PFSK-1 (cell line): ENCODE results near the gene ZFPM1.

DNA sequence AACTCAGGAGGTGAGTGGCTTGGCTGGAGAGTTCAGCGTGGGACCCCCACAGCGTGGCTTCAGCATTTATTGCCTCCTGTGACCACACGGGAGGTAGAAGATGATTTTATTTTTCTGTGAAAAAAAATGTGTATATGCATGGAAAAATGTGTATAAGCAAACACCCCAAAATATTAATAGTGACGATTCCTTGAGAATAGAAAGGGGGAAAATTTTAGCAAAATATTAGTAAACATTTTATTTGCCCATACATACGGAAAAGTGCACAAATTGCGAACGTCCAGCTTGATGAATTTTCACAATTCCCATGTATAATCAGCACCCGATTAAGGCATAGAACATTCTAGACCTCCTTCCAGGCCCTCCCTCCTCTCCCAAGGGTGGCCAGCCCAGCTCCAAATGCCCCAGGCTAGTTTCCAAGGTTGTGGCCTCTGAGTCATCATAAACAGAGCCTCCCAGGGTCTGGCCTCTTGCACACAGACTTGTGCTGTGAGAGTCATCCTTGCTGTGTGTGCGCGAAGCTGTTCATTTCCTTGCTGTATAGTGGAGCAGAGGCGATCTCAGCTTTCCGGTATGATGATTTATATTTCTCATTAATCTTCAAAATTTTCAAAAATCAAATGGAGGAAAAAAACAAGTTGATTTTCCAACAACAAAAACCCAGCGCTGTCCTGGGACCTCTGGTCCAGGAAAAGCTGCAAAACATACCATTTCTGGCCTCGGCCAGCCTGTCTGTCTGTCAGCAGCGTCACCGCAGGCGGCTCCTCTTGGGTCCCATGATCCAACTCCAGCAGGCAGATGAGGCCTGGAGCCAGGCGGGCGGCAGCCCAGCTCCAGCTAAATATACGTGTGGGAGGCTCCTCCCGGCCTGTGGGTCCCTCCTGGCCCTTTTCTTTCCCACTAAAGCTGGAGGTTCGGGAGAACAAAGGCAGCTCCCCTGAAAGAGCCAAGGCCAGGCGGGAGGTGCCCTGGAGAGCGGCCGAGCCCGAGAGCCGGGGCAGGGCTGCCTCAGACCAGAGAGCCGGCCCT, 20.4 kb upstream of the JPH3 start:
- RRBS = no CpG with 5 or more reads among the region's 28 CpGs

- RRBS = 75% methylated on average over 1 of the region's 17 CpGs
Observed at GRCh38 chr16:87629460-87629932, 27.2 kb downstream of the JPH3 start.

- RRBS = no CpG with 5 or more reads among the region's 16 CpGs
Observed at GRCh38 chr16:87706377-87706768, 59.4 kb downstream of the KLHDC4 start.

- RRBS = 93% methylated on average over 4 of the region's 19 CpGs
Observed at GRCh38 chr16:87747457-87748135, 18.2 kb downstream of the KLHDC4 start.

DNA sequence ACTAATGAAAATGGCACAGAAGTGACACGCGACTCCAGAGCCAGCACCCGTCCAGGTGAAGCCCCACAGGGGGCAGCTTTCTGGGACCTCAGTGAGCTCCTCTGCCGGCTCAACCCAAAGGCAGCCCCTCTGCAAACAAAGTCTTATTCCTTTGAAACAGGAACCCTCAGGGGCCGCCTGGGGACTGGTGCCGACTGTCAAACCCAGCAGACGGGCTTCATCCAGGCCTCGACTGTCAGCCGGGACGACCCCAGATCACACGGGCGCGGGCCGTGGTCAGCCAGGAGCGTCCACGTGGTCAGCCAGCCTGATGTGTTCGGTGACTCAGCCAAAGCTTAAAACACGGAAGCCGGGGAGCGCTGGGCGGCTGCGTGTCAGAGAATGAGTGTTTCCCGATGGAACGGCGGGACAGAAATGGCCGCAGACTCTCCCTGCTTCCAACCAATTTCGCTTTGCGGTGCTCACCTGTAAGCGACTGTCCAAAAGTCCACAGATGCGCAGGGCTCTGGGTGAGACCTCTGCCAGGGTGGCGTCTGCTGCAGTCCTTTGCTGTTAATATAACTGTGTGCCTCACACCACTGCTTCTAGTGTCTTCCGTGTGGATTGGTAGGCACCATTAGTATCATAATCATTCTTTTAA, 199.9 kb downstream of the BANP start:
- RRBS = no CpG with 5 or more reads among the region's 32 CpGs

DNA sequence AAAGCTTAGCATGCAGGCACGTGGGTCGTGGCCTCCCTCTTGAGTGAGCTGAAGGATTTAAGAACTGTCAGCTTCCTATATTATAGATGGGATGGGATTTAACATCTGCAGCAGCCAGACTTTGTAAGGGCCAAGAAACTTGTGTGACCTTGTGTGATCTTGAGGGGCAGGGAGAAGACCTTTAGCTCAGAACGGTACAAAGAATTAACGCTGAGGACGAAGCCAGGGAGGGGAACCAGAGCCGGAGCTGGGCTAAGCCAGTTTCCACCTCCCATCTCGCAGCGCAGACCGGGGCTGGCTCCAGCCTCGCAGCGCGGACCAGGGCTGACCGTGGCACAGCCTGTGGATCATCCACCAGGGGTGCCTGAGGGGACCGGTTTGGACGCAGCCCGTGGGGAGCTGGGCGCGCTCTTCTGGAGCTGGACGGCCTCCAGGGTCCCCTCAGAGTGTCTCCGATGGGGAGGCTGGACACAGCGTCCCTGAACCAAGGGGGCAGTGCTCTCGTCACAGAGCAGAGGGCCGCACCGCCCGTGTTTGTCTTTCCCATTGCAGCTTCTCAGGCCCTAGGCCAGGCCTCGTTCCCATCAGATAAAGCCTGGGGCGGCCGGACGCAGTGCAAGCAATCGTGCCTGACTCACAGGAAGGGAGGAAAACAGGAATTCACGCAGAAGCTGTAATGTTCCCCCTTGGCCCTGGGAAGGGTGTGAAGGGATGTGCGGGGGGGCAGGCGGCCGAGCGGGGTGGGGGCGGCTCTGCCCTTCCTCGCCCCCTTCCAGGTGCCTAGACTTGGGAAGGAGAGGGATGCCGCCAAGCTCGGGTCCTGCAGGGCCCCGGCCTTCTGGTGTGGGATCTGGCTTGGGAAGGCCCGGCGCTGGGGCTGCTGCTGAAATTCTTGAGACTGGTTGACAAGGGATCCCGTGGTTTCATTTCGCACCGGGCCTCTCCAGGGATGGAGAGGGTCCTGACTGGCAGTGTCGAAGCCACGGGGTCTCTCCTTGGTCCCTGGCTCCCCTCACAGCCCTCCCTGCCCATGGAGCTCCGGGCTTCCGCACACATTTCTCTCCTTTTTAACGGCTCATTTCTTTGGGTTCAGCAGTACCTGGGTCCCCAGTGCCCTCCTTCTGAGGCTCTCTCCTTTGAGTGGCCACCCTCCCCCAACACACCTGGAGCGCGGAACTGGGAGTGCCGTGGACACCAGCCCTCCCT, 148.1 kb upstream of the ZNF469 start:
- RRBS = 3% methylated on average over 8 of the region's 53 CpGs

GRCh38 chr16:88333345-88333882, 49.3 kb upstream of the ZNF469 start:
- RRBS = 71% methylated on average over 3 of the region's 22 CpGs

DNA sequence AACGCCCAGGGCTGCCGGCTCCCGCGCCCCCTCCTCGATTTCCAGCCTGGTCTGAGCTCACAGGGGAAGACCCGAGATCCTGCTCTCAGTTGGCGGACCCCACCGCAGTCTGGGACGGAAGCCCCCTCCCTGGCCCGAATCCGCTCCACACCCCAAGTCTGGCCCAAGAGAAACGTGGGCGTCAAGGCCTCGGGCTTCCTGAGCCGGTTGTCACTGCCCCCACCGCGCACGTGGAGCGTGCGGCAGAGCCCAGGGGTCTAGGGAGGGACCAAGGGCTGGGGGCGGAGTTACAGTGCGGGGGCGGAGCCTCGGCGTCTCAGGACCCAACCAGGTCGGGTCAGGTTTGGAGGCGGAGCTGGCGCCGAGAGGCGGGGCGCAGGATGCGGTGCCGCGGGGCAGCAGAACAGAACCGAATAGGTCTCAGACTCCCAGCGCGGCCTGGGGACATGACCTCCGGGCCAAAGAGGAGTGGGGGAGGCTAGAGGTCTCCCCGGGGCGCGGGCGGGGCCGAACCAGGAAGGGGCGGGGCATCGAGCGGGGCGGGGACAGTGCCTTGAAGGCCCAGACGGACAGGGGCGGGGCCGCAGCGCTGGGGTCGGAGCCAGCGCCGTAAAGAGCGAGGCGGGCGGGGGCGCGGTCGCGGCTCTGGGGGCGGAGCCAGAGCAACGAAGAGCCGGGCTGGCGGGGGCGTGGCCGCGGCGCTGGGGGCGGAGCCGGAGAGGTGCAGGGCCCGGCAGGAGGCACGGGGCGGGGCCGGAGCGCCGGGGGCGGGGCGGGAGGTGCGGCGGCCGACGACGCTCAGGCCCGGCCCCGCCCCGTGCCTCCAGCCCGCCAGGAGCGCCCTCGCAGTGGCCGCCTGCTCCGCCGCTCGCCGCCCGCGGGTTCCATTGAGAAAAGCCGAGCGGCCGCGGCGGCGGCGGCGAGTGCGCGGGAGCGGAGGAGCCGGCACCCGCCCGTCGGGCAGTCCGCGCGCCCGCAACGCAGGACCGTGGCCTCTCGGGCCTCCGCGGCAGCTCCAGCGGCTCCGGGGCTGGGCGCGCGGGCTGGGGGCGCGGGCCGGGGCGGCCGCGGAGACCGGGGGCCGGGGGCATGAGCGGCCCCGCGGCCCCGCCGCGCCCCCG, at the start of gene ZFPM1:
ZFPM1 (plus strand) TSS at position 826 of the 1,121 bp plus-strand sequence.
- RRBS = 6% methylated on average over 40 of the region's 141 CpGs

GRCh38 chr16:88508973-88509993, 56.2 kb downstream of the ZFPM1 start:
- RRBS = 90% methylated on average over 4 of the region's 43 CpGs

- RRBS = 39% methylated on average over 13 of the region's 22 CpGs
Observed at GRCh38 chr16:88527489-88528007, 42.7 kb upstream of the ZC3H18 start.

GRCh38 chr16:88576829-88578039, 7.0 kb downstream of the ZC3H18 start:
- RRBS = 96% methylated on average over 4 of the region's 41 CpGs

DNA sequence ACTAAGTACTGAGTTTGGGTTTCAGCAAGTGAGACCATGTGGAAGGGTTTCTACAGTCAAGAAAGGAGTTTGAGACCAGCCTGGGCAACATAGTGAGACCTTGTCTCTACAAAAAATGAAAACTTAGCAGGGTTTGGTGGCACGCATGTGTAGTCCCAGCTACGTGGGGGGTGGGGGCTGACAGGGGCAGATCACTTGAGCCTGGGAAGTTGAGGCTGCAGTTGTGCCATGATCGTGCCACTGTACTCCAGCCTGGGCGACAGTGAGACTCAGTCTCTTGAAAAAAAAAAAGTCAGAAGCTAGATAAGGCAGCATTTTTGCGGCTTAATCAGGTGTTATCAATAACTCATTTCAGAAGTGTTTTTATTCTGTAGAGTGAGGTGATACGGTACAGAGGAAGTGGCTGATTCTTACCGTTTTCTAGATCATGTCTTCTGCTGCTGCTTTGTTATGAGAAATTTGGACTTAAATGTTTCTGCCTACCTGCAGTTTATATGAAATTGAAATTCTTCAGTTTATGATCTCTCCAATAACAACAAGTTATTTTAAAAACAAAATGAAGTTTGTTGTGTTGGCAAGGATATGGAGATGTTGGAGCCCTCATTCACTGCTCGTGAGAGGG, 18.5 kb downstream of the ZC3H18 start:
- RRBS = no CpG with 5 or more reads among the region's 8 CpGs

- RRBS = 91% methylated on average over 43 of the region's 94 CpGs
Observed at GRCh38 chr16:88634068-88635109, 4.0 kb upstream of the IL17C start.

GRCh38 chr16:88662180-88662682, 660 bp downstream of the MVD start:
- RRBS = 2% methylated on average over 7 of the region's 30 CpGs

DNA sequence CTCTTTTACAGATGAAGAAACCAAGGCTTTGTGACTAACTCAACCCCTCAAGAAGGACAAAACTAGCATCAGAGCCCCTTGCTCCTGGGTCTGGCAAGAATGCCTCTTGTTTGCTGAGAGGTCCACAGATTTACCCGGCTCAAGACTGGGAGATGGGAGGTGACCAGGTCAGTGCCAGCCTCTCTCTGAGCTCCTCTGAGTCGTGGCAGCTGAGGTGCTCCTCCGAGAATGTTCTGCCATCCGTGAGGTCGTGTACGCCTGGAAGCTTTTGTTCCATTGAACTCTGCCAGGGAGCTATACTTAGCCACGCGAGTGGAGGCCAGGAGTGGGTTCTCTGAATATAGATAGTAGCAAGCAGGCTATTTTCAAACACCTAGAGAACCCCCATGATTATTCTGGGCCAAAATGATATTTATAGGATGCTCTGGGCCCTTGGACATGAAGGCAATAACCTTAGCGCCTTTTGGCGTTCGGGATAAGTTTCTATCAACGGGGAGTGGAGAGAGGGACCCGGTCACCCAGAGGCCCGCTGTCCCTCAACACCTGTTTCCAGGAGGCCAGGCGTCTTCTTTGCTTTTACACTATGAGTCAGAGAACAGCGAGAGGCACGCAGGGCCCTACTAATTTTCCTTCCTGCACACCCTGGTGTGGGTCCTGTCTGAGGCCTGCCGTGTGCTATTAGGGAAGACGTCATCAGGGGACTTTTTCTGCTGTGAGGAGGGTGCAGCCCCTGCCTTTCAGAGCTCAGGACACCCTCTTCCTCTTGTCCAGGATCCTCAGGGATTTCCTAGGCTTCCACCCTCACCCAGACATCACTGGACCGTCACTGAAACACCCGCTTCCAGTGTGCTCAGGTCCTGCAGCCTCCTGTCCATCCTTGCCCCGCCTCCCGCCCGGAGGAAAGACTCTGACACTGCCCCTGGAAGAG, 11.0 kb upstream of the MVD start:
- RRBS = no CpG with 5 or more reads among the region's 24 CpGs

DNA sequence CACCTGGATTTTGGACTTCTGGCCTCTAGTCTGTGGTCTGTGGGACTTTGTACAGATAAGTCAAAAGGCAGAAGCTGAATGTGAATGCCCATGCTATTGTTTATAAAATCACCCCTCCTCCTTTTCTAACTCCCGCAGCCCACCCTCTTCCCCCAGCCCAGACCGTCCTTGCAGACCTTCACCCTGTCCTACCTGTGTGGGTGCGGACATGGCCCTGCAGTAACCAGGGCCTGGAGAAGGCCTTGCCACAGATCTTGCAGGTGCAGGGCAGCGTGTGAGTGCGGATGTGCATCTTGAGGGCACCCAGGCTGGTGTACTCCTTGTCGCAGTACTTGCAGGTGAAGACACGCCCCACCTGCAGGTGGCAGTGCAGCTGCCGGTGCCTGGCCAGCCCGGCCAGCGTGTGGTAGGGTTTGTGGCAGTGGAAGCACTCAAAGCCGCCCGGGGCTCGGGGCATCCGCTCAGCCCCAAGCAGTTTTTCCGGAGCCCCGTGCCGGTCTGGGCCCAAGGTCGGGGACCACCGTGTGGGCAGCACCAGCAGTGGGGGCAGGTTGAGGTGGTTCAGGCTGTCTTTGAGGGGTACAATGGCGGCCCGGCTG, 5.3 kb downstream of the SNAI3 start:
- RRBS = 85% methylated on average over 12 of the region's 21 CpGs

- RRBS = no CpG with 5 or more reads among the region's 49 CpGs
Observed at GRCh38 chr16:88716480-88717563, 10.5 kb downstream of the CTU2 start.

DNA sequence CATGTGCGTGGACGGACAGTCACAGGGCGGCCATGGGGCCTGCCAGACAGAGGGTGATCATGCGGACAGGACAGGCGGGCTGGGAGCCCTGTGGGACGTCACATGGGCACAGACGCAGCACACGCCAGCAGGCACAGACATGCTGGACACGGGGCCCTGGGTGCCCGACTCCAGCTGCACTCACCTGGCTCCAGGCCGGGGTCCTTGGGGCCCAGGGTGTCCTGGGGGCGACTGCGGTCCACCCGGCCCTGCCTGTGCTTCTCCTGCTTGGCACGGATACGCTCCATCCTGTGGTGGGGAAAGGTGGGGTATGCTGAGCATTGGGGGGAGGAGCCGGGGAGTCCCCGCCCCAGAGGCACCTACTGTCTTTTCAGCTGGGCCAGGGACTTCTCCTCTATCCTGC, 18.9 kb downstream of the CTU2 start:
- RRBS = 94% methylated on average over 6 of the region's 18 CpGs

GRCh38 chr16:88727793-88728562, 21.7 kb downstream of the CTU2 start:
- RRBS = no CpG with 5 or more reads among the region's 32 CpGs

GRCh38 chr16:88738288-88738592, 31.9 kb downstream of the CTU2 start:
- RRBS = 100% methylated on average over 1 of the region's 14 CpGs